Prostate gland (tissue), 2 donors: ENCODE measurements around the gene ACBD3.

GRCh38 chr1:226100433-226101472 is 38.2 kb downstream of the H3-3A start:
- PRO-cap, result no peak
- RAMPAGE, long total RNA, 2 experiments, result no peak in any of the 2 experiments

DNA sequence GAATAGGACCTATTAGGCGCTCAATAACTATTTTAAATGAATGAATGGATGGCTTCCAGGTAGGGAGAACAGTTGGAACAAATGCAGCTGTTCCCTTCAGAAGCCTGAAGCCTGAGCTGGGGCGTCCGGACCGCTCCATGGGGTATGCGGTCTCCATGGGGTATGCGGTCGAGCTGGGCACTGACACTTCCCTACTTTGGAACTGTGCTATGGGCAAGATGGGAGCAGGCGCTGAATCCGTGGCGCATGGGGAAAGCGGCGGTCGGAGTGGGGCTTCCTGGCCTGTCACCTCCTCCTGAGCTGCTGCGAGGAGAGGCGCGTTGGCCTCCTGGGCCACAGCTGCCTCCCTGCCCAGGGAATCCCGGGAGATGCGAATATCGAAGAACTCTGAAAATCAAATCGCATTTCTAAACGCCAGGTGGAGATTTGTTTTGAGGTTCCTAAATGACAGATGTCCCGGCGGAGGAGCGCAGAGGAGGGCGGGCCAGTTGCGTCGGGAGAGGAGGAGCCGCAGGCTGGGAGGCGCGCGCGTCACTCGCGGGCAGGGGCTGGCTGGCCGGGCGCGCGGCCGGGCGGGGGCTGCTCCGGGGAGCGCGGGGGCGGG is 47.1 kb downstream of the H3-3A start:
- PRO-cap, result bidirectional peak, plus-strand start at position 534 of the sequence, minus-strand start at position 469 of the sequence
- RAMPAGE, long total RNA, 2 experiments, result no peak in any of the 2 experiments

- PRO-cap, result bidirectional peak, plus-strand start at chr1:226122067, minus-strand start at chr1:226121900
- RAMPAGE, long total RNA, 2 experiments, result no peak in any of the 2 experiments
Measured at GRCh38 chr1:226122033-226122224, 59.4 kb downstream of the H3-3A start.

GRCh38 chr1:226152161-226152763 is 34.3 kb downstream of the ACBD3 start:
- PRO-cap, result no peak
- RAMPAGE, long total RNA, 2 experiments, result no peak in any of the 2 experiments

DNA sequence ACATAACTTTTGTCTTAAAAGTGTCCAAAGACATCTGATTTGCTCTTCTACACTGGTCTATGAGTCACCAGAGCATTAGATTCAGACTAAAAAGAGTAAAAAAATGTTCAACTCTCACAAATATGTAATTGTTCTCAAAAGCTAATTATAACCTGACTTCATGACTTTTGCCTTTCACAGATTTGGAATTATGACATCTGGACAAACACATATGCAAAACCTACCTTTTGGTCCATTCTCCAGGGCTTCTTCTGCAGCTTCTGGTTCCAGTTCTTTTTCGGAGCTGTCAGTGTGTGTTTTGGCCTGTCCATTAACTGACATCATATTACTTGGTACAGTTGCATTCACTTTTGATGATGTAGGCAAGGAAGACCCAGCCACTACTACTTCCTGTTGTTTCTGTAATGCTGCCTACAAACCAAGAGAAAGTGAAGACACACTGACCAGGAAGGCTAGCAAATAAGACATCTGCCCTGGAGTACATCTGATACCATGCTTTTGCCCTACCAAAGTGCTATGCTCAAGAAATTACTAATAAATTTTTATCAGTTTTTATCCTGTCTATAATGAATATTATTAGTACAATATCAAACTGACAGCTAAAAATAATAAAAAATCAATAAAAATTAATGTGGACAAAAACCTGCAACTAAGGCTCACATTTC is 32.0 kb downstream of the ACBD3 start:
- PRO-cap, result no peak
- RAMPAGE, long total RNA, 2 experiments, result no peak in any of the 2 experiments

DNA sequence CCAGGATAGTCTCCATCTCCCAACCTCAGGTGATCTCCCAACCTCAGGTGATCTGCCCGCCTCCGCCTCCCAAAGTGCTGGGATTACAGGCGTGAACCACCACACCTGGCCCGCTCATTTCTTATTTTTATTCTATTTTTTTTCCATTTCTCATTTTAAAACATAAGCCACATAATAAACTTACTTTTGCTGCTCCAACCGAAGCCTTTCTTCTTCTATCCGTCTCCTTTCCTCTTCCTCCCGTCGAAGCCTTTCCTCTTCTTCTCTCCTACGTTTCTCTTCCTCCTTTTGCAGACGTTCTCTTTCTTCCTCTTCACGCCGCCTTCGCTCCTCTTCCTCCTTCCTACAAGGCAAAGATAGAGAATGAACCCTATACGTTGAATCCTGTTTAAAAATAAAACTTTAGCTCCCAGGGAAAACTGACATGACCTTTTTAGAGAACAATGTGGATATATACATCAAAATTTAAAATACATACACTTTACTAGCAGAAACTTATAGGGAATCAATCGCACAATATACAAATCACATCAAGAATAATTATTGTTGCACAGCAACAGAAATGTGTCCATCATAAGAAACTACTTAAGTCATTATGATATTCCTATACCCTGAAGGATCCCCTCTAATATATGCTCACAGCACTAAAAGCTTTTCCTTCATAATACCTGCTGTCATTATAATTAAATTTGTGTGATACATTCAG is 25.0 kb downstream of the ACBD3 start:
- PRO-cap, result no peak
- RAMPAGE, long total RNA, 2 experiments, result no peak in any of the 2 experiments

DNA sequence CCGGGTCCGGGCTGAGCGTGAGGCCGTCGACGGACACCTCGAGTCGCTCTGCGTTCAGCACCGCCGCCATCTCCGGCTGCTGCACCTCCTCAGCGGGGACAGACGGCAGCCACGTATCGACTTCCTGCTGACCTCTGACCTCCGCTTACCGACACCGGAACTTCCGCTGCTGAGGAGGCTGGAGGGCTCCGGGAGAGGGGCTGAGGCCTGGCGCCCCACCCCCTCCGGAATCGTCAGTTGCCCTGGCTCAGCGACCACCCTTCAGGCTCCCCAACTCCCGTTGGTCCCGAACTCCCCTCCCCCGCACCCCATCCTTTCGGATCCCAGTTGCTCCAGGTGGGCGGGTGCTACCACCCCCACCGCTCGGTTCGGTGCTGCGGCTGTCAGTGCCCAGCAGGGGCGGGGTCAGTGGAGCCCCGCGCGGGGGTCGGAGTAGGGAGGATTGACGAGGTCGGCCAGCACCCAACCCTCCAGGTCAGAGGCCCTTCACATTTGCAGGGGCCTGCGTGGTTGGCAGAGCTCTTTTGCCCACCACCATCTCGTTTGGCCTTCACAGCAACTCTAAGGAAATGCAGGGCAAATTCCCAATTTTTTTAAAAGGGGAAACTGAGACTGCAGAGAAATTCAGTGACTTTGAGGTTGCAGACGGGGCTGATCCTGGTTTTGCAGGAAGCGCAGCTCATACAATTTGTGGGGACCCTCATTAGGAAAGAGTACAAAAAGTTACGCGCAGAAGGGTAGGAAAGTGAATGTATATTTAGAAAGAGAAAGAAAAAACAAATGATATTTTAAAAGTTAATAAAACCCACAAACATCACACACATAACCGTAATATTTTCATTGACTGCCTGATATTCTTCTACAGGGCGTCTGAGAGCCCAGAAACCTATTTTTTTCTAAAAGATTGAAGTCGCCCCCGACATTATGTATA is at the start of gene ACBD3:
TSS of gene ACBD3 (minus strand) at position 136 of the 931 bp plus-strand sequence.
- PRO-cap, result bidirectional peak, plus-strand start at position 172 of the sequence, minus-strand start at position 81 of the sequence
- RAMPAGE, long total RNA, 2 experiments, result no peak in any of the 2 experiments

DNA sequence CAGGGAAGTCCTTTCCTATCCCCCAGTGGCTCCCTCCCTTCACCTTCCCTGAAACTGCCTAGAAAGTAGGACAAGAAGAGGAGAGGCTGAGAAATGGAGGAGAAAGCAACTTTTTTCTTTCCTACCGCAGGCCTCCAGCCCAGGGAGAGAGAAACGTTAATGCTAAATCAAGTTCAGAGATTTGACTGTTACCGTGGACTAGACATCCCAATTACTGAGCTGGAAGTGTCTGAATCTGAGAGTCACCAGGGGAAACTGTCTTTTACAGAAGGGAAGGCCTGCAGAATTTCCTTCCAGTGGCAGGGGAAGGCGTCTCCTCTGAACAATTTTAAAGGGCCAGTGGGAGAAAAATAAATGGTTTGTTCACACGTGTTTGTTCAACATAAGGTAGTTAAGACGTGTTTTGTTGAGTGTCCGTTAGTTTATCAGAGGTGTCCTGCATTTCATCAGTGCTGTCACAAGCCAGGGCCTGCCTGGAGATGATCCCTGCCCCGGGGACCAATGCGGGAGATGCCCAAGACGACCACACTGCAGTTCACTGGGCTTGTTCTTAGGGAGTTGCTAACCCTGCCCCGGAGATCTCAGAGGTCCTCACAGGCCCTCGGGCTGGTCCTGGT is 44.6 kb upstream of the LIN9 start:
- PRO-cap, result no peak
- RAMPAGE, long total RNA, 2 experiments, result no peak in any of the 2 experiments

- PRO-cap, result no peak
- RAMPAGE, long total RNA, 2 experiments, result no peak in any of the 2 experiments
Measured at GRCh38 chr1:226402189-226402590, 5.7 kb downstream of the PARP1 start.

DNA sequence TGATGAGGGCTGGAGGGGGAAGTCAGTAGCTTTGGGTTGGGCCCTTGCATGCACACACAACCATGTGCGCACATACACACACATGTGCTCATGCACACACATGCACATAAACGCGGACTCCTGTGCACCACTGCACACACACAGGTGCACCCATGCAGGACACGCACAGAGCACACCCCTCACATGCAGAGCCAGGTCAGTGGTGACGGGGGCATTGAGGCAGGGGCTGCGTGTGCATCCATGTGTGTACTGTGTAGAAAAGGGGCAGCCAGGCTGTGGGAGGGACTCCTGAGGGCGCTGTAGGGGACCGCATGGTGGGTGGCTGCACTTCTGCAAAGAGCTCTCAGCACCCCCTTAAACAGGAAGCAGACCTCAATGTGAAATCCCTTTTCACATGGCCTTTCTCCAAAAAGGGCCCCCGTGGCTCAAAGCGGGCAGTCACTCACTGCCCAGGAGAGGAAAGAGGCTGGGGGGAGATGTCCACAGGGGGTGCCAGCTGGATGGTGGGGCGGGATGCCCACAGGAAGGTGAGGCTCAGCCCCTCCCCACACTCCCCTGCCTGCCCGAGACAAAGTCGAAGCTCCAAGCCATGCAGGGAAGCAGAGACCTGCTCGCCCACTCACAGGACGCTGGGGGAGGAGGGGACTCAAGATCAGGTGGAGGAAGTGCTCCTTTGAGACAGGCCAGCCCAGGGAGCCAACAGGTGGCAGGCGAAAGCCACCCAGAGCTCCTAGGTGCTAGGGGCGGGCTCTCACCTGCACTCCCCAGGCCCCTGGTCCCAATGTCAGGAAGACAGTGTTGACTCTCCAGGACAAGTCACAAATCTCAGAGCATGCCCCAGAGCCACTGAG is 95.1 kb downstream of the ITPKB start:
- PRO-cap, result no peak
- RAMPAGE, long total RNA, 2 experiments, result no peak in any of the 2 experiments

GRCh38 chr1:226645730-226646592 is 93.1 kb downstream of the ITPKB start:
- PRO-cap, result unidirectional peak, minus-strand start at chr1:226646027
- RAMPAGE, long total RNA, 2 experiments, result no peak in any of the 2 experiments

- PRO-cap, result no peak
- RAMPAGE, long total RNA, 2 experiments, result no peak in any of the 2 experiments
Measured at GRCh38 chr1:226655113-226655700, 83.9 kb downstream of the ITPKB start.

- PRO-cap, result no peak
- RAMPAGE, long total RNA, 2 experiments, result no peak in any of the 2 experiments
Measured at GRCh38 chr1:226666673-226667396, 72.2 kb downstream of the ITPKB start.

DNA sequence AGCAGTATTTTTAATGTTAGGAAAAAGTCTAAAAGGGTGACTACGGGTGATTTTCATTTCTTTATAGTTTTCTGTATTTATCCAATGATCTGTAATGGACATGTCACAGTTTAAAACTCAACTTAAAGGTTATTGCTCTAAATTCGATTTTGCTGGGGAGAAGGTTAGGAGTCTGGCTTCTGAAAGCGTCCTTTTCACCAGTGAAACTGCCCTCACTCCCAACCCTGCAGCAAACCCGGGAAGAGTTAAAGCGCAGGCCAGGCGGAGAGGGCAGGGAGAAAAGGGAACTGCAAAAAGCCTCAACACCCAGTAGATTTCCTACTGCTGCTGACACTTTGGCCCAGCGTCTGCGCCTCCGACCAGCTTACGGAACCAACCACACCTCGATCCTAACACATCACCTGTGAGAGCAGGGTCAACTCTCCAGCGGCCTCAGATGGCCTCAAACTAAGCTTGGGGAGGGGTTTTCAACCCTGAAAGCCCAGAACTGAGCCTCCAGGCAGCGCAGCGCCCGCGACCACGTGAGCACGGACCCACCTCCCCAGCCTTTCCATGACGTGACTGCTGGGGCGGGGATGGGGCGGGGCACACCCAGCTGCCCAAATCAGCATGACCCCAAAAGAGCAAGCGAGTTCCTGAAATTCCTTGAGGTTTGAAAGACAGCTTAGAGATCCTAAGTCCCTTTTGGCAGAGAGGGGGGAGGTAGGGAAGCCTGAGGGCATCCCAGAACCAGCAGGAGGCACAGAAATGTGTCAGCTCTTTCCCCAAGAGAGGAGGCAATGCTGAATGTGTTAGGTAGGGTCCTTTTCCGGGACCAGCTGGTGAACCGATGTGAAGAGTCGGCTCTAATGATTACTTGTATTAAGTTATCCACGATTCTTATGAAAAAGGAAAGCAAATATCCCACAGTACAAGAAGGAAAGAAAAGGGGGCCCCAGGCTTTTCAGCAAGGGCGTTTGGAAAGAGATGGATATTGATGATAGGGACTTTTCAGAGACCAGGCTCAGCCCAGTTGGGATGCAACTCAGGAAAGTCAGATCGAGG is 59.1 kb downstream of the ITPKB start:
- PRO-cap, result bidirectional peak, plus-strand start at position 602 of the sequence, minus-strand start at position 489 of the sequence
- RAMPAGE, long total RNA, 2 experiments, result no peak in any of the 2 experiments

- PRO-cap, result no peak
- RAMPAGE, long total RNA, 2 experiments, result no peak in any of the 2 experiments
Measured at GRCh38 chr1:226688260-226688848, 50.7 kb downstream of the ITPKB start.

DNA sequence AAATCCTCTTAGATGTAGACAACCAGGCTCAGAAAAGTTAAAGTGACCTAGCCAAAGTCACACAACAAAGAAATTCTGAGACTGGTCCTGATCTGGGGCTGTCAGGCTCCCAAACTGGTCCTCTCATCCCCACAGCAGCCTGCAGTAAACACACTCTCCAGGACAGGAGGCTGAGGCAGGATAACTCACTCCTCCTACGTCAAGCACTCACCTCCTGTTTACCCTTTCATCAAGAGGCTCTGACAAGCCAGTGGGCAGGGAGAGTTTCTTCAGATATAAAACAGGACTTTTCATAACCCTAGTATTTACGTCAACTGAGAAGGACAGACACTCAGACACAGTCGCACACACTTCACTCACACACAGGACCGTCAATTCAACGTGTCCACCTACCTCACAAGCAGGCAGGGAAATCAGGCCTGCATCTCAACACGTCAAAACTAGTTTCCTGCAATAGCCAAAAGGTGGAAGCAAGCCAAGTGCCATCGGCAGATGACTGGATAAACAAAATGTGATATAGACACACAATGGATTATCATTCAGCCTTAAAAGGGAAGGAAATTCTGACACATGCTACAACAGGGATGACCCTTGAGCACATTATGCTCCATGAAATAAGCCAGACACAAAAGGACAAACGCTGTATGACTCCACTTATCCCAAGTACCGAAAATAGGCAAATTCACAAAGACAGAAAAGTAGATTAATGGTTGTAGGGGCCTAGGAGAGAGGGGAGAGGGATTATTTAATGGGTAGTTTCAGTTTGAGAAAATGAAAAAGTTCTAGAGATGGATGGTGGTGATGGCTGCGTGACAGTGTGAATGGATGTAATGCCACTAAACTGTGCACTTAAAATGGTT is 48.5 kb downstream of the ITPKB start:
- PRO-cap, result bidirectional peak, plus-strand start at position 304 of the sequence, minus-strand start at position 157 of the sequence
- RAMPAGE, long total RNA, 2 experiments, result no peak in any of the 2 experiments

- PRO-cap, result bidirectional peak, plus-strand start at chr1:226703611, minus-strand start at chr1:226703519
- RAMPAGE, long total RNA, 2 experiments, result start-site peak on the minus strand in 1 of 2 experiments, at chr1:226703511-226703558 at its widest, 7 reads per replicate
Measured at GRCh38 chr1:226703164-226703704, 35.8 kb downstream of the ITPKB start.

DNA sequence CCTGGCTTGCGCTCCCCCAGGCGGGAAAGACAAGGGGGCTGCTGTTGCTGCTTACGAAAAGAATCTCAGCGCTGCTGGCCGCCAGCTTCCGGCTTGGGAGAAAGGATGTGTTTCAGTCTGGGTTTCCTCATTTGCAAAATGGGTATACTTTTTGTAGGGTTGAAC is 35.5 kb downstream of the ITPKB start:
- PRO-cap, result no peak
- RAMPAGE, long total RNA, 2 experiments, result no peak in any of the 2 experiments

DNA sequence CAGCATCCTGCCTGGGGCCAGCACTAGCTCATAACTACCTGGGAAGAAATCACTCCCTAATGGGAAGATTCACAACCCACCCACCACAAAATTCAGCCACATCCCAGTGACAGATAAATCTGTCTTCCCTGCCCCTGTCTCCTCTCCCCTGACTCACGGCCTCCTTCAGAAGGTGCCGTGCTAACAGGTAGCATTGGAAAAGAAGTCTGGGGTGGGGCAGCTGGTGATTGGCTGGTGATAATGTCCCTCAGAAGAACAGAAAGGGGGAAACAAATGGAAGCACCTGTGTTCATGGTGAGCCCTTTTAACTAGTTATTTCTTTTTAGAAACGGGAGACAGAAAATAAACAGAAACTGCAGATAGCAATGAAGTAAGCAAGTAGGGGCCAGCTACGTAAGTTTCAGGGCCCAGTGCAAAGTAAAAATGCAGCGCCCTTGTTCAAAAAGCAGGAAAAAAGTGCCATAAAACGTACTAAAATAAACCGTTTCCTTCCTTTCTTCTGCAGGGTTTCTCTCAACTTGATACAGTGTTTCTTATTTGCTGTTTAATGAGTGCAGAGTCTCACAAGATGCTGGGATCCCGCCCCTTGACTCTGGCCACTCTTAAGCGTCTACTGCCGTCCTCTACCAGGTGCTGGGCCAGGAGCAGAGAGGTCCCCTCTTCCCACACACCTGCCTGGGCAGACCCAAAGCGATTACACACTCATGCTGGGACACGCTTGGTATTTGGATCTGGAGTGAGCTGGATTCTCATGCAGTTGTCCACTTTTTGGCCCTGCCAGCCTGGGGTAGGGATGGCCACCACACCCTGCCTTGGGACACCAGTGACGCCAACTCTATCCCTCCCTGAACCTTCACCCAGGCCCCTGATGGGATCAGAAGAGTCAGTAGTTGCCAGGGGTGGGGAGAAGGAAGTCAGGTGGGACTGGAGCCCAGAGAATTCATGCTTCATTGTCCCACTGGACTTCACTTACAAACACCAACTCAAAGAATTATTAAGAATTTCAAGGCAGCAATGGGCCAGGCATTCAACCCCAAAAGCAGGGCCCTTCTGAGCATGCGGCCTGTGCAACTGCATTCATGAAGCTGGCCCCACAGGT is 28.8 kb downstream of the ITPKB start:
- PRO-cap, result no peak
- RAMPAGE, long total RNA, 2 experiments, result no peak in any of the 2 experiments

- PRO-cap, result no peak
- RAMPAGE, long total RNA, 2 experiments, result no peak in any of the 2 experiments
Measured at GRCh38 chr1:226722929-226723646, 16.0 kb downstream of the ITPKB start.